HEK293 (cell line): Measurements from ENCODE around the gene DNAH14.

DNA sequence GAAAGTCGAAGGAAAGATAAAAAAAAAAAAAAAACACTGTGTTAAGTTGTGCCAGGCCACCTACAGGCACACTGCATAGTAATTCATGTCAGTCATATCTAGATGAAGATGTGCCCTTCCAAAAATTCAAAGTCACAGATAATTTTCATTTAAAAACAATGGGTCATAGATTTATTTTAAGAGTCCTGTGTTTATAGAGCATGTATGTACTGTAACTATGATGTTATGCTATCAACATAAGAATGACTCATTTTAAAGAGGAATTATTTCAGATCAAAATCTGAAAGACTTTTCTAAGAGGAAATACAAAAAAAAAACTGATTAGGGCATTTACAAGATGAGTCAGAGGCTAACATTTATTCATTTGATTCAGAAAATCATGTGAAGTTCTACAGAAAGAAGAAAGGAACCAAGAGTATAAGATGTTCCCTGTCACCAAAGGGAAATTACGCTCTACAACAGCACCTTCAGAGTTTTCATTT lies 14.0 kb downstream of the TP53BP2 start:
- PRO-cap: no peak
- RRBS, 2 experiments: no CpG with 5 or more reads among the region's 2 CpGs

GRCh38 chr1:223836509-223836896 lies 9.2 kb downstream of the TP53BP2 start:
- PRO-cap: no peak
- RRBS, 2 experiments: no CpG with 5 or more reads among the region's 1 CpG

- PRO-cap: no peak
- RRBS, 2 experiments: no CpG with 5 or more reads among the region's 6 CpGs
Observed at GRCh38 chr1:223838332-223839106, 7.2 kb downstream of the TP53BP2 start.

- PRO-cap: no peak
- RRBS, 2 experiments: no CpG with 5 or more reads among the region's 7 CpGs
Observed at GRCh38 chr1:223843846-223844390, 1.8 kb downstream of the TP53BP2 start.

GRCh38 chr1:223962004-223962526 lies 116.3 kb upstream of the TP53BP2 start:
- PRO-cap: no peak
- RRBS, 2 experiments: no CpG with 5 or more reads among the region's 4 CpGs

- PRO-cap: no peak
- RRBS, 2 experiments: no CpG with 5 or more reads among the region's 6 CpGs
Observed at GRCh38 chr1:224333884-224334899, 4.2 kb upstream of the NVL start.

DNA sequence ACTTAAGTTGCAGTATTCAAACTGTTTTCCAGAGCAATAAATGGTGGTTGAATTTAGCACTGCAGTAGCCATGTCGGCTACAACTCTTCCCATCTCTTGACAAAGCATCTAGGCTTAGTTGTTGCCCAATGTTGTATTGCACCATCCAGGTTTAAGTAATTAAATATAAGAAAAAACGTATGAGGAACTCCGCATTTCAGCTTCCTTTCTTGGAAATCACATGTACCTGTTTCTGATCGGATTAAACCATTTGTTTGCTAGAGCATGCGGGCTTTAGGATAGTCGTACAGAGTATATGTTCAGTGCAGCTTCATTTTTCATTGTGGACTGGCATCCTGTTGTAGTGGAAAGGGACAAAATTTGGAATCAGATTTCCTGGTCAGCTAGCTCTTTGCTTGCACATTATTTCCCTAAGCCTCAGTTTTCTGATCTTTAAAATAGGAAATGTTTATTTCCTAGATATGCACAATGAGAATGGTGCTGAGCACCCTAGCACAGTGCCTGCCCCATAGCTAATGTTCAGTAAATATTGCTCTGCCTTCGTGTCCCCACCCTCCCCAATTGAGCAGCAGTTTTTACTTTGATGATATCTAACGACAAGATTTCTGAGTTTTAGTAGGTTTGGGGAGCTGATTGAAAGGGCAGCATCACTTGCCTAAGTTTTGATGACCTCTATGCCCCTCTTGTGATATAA lies 1.2 kb downstream of the CNIH4 start:
- PRO-cap: unidirectional peak, minus-strand start at position 517 of the sequence
- RRBS, 2 experiments: no CpG with 5 or more reads among the region's 8 CpGs

DNA sequence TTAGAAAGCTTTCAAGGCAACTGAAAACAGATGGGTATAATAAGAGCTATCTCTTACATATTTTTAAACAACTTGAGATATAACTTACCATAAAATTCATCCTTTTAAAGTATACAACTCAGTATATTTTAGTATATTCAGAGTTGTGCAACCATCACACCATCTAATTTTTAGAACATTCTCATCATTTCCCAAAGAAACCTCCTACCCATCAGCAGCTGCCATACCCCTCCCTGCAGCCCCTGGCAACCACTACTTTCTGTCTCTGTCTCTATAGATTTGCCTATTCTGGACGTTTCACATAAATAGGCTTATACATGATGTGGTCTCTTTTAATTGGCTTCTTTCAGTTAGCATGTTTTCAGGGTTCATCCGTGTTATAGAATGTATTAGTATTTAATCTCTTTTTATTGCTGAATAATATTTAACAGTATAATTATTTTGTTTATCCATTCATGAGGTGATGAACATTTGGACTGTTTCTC lies 29.7 kb downstream of the WDR26 start:
- PRO-cap: no peak
- RRBS, 2 experiments: no CpG with 5 or more reads among the region's 2 CpGs

DNA sequence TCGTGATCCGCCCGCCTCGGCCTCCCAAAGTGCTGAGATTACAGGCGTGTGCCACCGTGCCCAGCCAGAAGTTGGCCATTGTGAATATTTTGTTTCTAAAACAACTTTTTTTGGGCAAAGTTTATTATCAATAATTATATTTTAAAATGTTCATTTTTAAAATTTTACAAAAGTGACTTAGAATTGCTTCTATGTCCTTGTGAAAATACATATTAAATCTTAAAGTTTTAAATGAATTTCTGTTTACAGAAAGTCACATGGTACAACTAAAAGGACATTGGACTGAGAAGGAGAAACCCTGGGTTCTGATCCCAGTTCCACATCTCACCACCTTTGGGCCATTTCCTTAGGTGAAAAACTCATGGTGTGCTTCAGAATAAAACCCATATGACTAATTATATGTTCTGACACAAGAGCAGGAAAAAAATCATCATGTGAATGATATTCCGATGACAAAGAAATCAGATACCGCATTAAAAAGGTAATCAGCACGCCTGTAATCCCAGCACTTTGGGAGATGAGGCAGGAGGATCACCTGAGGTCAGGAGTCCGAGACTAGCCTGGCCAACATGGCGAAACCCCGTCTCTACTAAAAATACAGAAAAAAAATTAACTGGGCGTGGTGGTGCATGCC lies 13.6 kb downstream of the WDR26 start:
- PRO-cap: no peak
- RRBS, 2 experiments: no CpG with 5 or more reads among the region's 13 CpGs

GRCh38 chr1:224424402-224425317 lies 9.9 kb downstream of the WDR26 start:
- PRO-cap: unidirectional peak, minus-strand start at chr1:224424861
- RRBS, 2 experiments: no CpG with 5 or more reads among the region's 6 CpGs

GRCh38 chr1:224432281-224432477 lies 2.4 kb downstream of the WDR26 start:
- PRO-cap: no peak
- RRBS, 2 experiments: no CpG with 5 or more reads among the region's 1 CpG

DNA sequence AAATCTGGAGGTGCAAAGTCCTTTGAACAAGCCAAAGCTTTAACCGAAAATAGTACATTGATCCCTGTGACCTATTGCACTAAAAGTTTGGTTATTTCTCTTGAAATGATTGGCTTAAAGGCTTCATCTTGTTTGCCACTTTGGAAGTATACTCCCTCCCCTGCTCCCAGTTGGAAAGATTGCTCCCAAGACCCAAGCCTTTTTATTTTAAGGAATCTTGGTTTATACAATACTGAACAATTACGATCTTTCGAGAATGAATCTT lies 71.2 kb upstream of the WDR26 start:
- PRO-cap: no peak
- RRBS, 2 experiments: no CpG with 5 or more reads among the region's 3 CpGs

DNA sequence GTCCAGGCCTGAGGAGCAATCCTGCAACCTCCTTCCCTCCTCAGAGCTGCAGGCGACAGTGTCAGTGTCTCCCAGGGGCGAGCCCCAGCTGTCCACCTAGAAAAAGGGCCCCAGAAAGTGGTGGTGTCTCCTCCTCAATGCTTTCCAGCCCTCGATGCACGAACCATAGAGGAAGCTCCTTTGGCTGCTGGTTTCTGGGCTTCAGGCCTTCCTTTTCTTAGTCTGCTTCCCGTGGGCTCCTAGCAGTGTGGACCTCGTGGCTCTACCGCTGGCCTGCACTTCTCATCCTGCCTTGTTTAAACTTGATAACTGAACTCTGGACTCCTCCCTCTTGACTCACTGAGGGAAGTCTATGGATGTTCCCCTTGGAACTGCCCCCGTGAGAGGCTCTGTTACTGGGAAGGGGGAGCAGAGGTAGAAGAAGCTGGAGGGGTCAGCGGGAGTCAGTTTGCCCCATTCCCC lies 75.2 kb upstream of the WDR26 start:
- PRO-cap: no peak
- RRBS, 2 experiments: no CpG with 5 or more reads among the region's 9 CpGs

GRCh38 chr1:224542670-224543473 lies 73.2 kb upstream of the CNIH3 start:
- PRO-cap: no peak
- RRBS, 2 experiments: no CpG with 5 or more reads among the region's 8 CpGs

DNA sequence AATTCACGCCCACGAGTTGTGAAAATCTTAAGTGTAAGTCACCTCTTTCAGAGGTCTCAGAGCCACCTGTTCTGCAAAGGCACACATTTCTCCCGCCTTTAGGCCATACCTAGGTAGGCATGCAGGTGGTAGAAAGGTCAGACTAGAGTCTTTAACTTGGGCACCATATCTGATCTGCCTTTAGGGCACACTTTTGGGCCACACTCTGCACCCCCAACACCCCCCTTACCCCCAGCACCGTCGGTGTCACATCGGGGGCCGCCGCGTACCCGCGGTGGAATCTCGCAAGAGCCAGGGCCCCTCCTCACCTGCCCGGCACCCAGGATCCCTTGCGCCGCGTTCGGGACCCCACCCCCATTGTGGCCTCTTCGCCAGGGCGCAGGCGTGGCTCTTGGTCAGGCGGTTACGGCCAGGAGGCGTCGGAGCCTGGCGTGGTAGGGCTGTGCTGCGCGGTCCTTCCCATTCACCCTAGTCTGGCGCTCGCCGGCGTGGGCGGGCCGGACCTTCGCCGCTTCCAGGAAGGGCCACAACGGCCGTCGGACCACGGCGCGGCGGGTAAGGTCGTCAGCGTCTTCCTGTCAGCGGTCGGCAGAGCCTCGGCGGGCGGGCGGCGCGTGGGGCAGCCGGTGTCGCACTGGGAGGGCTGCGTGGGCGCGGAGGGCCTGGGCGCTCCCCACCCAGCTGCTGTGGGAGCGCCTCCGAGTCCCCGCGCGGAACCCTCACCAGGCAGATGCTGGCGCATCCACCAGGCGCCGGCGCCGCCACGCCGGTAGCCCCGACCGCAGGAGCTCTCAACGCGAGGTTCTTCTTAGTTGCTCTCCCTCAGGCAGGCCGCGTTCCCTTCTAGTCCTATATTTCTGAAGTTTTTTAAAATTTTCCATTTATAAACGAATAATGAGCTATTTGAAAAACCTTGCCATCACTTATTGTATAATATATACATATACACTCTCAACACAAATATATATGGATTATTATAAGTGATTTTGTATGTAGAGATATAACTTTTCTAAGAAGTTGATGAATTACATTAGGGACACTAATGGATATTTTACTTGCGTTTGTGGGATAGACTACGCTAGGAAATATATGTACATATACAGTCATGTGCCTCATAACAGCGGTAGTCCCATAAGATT lies at the start of gene DNAH14:
Gene DNAH14, plus strand, starts transcription at position 395 of the 1,139 bp plus-strand sequence.
- PRO-cap: bidirectional peak, plus-strand start at position 412 of the sequence, minus-strand start at position 281 of the sequence; bidirectional peak, plus-strand start at position 802 of the sequence, minus-strand start at position 835 of the sequence
- RRBS, 2 experiments: 0% methylated on average over 1 of the region's 80 CpGs; no CpG with 5 or more reads in 1 of the 2 experiments

DNA sequence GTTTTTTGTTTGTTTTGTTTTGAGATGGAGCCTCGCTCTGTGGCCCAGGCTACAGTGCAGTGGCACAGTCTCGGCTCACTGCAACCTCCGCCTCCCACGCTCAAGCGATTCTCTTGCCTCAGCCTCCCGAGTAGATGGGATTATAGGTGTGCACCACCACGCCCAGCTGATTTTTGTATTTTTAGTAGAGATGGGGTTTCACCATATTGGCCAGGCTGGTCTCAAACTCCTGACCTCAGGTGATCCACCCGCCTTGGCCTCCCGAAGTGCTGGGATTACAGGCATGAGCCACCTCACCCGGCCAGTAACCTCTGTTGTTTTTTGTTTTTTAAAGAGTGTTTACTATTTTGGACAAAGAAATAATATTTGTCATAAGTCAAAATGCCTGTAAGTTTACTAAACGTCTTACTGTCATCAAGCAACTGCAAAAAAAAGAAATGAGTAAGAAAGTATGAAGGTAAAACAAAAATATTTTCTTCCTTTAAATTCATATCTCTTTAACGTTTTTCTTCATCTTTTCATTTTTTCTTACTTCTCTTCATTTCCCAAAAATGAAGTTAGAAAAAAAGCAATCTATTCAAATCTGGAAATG lies 15.9 kb downstream of the LBR start:
- PRO-cap: no peak
- RRBS, 2 experiments: no CpG with 5 or more reads among the region's 12 CpGs

DNA sequence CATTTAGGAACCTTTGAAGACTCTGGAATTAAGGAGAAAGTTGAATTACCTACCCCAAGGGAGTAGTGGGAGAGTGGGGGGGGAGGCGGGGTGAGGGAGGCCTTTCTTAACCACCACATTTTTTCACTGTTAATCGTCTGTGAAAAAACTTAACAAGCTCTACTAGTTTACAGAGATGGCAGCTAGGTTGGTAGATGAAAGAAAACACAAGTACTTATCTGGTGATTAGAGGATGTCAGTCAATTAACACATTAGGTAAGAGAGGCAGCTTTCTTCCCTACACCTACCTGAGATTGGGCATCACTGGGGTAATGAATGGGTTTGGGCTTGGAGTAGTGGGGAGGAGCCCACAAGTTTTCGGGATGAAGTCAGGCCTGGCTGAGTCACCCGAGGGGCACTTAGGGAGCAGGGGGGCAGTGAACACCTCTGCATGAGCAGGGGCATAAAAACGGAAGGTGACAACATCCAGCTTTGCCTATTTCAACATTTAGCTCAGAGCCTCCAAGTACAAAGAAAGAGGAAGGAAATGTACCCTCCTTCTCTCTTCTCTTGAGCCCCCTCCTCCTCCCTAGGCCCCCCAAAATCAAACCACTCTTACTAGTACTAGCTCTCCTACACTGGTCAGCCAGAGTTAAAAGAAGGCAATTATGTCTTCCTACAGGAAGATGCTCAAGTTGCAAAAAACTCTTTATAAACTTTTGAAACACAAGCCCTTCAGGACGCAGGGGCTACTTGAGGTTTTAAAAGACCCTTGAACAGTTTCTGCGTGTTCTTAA lies 2.5 kb downstream of the LBR start:
- PRO-cap: no peak
- RRBS, 2 experiments: no CpG with 5 or more reads among the region's 7 CpGs

DNA sequence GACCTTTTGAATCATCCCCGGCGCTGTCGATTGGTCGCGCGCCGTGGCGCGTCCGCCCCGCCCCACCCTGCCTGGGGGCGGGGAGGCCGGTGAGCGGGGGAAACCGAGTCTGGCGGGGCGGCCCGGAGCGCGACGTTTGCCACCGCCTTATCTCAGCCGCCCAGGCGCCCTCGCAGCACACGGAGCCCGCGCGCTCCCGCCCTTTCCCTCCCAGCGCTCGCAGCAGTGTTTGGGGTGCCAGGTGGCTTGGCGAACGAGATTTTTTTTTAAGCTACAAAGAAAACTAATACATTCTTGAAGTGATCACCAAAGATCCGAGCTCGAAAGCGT lies 302 bp upstream of the LBR start:
- PRO-cap: bidirectional peak, plus-strand start at position 150 of the sequence, minus-strand start outside the sequence
- RRBS, 2 experiments: under 1 to 1% methylated on average over 18 of the region's 37 CpGs

- PRO-cap: no peak
- RRBS, 2 experiments: no CpG with 5 or more reads among the region's 4 CpGs
Observed at GRCh38 chr1:225454025-225454609, 26.3 kb upstream of the LBR start.

DNA sequence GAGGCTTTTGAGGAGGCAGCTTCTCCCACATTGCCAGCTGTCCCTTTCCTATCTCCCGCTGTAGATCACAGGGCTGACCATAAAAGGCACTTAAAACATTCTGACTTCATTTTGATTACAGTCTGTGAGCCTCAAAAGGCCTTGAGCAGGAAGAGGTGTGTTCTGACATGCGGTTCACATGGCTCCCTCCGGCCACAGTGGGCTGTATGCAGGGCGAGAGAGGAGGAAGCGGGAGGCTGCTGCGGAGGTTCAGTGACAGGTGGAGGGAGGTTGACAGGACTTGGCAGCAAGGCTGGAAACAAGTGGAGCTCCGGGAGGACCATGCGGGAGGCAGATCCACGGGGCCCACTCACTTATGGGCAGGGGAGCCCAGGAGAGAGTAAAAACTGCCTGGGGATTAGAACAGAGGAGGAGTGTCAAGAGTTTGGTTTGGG lies 50.1 kb upstream of the LBR start:
- PRO-cap: no peak
- RRBS, 2 experiments: 80% methylated on average over 1 of the region's 9 CpGs; no CpG with 5 or more reads in 1 of the 2 experiments